ENCODE data around the genes PTPN7 and PPP1R12B.

- PRO-cap, result no peak
These were observed 11.8 kb upstream of the SHISA4 start for GRCh38 chr1:201876872-201877312.

DNA sequence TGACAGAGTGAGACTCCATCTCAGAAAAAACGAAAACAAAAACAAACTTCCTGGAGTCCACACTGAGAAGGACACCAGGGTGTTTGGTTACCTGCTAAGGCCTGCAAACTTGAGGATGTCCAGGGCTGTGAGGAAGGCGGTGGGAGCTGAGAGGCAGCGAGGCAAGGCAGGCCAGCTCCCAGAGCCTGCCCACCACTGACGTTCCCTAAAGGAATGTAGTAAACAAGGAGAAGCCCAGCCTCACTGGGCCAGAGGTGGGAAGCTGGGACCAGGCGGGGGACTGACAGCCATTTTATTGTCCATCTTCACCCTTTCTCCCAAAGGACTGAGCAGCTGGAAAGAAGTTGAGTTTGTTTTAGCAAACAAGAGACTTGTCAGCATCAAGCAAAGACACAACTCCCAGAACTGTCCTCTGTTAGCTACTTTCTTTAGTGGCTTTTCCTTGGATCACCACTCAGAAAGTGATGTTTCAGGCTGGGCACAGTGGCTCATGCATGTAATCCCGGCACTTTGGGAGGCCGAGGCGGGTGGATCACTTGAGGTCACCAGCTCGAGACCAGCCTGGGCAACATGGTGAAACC is 24.2 kb downstream of the SHISA4 start:
- PRO-cap, result no peak

GRCh38 chr1:201941250-201942450 is 4.7 kb downstream of the LMOD1 start:
- PRO-cap, result no peak

GRCh38 chr1:201989134-201989932 is 6.9 kb downstream of the RNPEP start:
- PRO-cap, result no peak

- PRO-cap, result no peak
These were observed 7.8 kb upstream of the ELF3 start for GRCh38 chr1:202002492-202003000.

DNA sequence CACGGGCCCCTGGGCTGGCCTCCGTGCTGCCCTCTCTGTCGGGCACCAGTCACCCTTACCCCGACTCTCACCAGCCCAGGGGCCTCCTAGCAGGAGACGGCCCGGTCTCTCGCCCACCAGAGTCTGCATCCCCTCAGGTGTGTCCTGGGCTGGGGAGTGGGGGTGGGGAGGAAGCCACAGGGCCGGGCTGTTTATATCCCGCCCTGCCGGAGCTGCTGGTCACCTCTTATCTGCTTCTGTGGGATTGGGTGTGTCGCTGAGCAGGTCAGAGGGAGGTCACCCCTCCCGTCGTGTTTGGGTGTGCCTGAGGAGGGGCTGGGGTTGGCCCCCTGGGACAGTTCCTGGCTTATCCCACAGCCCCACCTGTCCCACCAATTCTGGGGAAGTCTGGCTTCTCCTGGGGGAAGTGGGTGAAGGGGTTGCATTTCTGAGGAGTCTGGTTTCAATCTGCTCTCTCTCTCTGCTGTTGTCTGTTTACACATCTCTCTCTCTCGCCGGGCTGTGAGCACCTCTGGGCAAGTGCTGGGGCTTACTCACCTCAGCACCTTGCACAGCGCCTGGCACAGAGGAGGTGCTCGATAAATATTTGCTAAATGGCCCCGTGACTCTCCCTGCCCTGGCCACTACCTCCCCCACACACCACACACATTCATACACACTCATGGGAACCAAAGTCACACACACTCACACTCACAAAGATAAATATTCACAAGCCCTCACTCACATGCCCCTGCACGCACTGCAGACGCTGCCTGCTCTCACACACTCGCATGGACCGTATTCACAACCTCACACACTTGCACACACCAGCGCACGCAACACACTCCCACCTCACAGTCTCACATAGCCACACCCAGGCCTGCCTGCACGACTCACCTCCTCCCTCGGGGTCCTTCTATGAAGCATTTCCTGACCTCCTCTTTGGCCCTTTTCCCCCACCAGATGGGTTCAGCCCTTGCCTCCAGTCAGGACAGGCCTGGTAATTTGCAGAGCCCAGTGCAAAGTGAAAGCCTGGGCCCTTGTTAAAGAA is 8.3 kb downstream of the ELF3 start:
- PRO-cap, result bidirectional peak, plus-strand start at position 334 of the sequence, minus-strand start at position 125 of the sequence

DNA sequence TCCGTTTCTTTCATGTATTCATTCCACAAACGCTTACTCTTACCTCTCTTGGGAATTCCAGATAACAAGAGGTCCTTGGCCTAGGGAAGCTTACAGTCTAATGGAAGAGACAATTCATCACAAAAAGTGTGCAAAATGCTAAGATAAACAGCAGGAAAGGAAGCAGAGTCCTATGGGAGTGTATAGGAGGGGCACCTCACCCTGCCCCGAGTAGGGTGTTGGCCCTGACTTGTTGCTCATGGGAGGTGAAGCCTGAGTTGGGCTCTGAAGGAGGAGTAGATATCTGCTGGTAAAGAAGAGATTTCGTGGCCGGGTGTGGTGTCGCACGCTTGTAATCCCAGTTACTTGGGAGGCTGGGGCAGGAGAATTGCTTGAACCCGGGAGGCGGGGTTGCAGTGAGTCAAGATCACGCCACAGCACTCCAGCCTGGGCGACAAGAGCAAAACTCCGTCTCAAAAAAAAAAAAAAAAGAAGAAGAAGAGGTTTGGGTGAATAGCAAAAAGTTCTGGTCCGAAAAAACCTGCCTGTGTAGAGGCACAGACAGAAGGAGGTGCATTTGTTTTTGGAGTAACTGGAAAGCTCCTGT is 18.6 kb upstream of the GPR37L1 start:
- PRO-cap, result no peak

DNA sequence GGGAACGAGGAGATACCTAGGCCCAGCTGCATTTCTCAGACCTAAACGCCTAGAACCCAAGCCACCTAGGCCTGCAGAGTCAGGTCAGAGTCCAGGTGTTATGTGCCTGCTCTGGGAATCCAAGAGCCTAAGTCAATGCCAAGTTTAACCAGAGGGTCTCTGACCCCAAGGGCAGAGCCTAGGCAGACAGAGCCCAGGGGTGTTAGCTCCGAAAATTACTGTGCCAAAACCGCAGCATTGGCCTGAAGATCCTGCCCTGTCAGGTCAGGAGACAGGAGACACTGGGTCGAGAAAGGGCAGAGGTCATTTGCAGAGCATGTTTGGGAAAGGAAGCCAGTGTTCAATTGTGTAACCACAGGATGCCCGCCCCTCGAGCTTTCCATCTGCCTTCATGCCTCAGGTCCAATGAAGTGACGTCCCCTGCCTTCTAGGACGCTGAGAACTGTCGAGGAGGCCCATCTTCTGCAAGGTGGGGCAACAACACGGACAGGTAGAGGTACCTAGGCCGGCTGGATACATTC is 1.6 kb downstream of the ARL8A start:
- PRO-cap, result no peak

DNA sequence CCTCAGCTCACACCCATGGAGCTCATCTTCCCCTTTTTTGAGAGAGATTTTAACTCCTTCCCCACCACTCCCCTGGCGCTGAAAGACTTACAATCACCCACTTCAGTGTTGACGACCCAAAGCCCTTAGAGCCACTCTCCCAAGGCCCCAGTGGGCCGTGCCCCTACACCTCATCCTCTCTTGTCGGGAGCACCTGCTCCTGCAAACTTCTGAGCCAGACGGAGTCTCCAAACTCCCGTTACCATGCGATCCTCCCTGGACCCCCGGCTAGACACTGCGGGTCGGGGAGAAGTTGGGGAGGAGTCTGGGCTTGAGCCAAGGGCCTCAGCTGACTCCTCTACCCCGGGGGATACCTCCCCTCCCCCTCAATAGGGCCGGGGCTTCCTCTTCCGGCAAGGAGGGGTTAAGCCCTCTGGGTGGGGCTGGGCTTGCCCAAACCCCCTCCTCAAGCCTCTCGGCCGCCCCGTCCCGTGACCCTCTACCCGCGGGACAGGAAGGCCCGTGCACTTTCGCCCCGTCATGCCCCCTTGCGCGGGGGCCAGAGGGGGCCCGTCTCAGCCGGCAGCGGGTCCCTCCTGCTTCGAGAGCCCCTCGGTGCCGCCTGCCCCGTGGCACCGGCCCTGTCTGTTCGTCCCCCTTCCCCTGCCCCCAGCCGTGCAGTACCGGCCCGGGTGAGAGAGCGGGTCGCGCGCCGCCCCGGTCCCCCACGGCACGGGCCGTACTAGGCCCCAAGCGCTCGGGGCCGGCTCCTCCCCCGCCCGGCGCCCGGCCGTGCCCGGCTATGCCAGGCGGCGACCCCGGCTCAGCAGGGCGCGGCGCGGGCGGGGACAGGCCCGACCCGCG is 747 bp downstream of the ARL8A start:
- PRO-cap, result no peak

- PRO-cap, result no peak
These were observed 4.9 kb upstream of the ARL8A start for GRCh38 chr1:202149316-202149904.

GRCh38 chr1:202160279-202161081 is at the start of gene PTPN7:
PTPN7 (minus strand) TSS chr1:202160602.
- PRO-cap, result bidirectional peak, plus-strand start at chr1:202160686, minus-strand start at chr1:202160690

DNA sequence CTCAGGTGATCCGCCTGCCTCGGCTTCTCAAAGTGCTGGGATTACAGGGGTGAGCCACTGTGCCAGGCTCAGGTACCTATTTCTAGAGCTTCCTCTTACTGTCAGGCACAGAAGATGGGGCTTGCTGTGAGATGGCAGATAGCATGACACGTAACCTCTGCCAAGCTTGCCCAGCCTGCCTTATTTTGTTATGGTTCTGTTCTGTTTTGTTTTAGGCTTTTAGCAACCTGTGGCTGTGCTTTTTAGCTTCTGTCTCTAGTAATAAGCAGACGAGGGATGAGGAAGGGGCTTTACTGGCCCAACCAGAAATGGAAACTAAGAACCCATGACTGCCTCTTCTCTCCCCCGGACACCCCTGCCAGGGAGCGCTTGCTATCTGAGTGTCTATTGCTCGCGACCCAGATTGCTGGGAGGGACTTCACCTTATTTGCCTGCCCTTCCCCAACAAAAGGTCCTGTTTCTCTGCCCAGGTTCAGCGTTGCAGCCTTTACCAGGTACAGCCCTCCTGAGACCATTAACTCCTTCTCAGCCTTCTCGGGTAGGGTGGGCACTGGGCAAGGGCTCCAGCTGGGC is 13.6 kb upstream of the LGR6 start:
- PRO-cap, result no peak

GRCh38 chr1:202184693-202185329 is 8.8 kb upstream of the LGR6 start:
- PRO-cap, result no peak

DNA sequence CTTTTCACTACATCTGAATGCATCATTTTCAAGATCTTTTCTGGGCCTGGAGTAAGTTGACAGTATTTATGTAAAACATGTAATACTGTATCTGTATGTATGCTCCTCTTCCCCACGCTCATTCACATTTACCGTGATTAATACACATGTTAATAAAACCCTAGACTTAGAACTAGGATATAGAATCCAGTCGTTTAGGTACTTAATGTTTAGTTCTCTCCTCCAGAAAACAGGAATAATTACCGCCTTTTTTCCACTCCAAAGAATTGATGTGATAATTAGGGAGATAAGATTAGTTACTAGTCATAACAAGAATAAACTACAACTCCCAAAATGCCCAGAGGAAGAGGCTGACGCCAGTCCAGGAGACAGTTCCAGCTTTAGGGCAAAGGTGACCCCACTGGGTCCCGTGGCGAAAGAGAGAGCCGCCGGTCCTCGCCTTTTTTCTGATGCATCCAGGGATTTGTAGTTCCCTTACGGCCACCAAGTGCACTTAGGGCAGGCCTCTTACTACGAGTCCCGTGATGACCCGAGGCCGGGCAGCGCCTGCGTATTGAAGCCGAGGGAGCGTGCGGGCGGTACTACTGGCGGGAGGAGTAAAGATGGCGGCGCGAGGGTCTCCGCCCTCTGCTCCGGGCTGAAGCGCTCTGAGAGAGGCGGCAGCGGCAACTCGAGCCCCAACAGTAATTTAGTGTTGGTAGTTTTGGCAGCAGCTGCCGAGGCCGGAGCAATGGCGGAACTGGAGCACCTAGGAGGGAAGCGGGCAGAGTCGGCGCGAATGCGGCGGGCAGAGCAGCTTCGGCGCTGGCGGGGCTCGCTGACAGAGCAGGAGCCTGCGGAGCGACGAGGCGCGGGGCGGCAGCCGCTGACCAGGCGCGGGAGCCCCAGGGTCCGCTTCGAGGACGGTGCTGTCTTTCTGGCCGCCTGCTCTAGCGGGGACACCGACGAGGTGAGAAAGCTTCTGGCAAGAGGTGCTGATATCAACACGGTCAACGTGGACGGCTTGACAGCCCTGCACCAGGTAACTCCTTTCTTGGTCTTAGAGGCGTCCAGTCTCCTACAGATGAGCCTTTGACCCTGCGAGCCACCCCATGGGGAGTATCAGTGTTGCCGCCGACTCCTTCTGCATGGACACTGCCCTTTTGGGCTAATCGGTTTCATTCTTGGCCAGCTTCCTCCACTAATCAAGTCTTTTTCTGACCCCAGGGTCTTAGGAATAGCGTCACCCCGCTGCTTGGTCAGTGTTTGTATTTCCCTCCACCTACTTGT is at the start of gene PPP1R12B:
TSS of gene PPP1R12B (plus strand) at position 578 of the 1,269 bp plus-strand sequence.
- PRO-cap, result unidirectional peak, plus-strand start at position 599 of the sequence

DNA sequence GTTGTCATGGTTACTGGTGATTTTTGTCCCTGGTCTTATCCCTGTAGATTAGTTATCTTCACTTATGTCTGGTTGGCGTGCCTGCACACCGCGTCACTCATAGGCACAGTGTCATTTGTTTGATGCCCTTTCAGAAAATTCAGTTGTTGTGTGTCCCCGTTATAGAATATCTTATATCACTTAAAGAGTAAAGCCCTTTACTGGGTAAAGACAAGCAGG is 801 bp downstream of the PPP1R12B start:
- PRO-cap, result no peak

DNA sequence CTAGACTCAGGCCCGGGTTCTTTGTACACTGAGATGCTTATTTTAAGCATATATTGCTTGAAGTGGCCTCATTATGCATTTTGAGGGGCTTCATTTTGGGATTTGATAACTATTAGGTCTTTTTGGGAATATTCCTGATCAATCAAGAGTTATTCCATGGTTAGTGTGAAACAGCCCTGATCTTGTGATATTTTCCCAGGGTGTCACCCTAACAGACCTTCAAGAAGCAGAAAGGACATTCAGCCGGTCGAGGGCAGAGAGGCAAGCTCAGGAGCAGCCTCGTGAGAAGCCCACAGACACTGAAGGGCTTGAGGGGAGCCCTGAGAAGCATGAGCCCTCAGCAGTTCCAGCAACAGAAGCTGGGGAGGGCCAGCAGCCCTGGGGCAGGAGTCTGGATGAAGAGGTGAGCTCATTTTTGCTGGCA is 144.4 kb downstream of the PPP1R12B start:
- PRO-cap, result no peak

DNA sequence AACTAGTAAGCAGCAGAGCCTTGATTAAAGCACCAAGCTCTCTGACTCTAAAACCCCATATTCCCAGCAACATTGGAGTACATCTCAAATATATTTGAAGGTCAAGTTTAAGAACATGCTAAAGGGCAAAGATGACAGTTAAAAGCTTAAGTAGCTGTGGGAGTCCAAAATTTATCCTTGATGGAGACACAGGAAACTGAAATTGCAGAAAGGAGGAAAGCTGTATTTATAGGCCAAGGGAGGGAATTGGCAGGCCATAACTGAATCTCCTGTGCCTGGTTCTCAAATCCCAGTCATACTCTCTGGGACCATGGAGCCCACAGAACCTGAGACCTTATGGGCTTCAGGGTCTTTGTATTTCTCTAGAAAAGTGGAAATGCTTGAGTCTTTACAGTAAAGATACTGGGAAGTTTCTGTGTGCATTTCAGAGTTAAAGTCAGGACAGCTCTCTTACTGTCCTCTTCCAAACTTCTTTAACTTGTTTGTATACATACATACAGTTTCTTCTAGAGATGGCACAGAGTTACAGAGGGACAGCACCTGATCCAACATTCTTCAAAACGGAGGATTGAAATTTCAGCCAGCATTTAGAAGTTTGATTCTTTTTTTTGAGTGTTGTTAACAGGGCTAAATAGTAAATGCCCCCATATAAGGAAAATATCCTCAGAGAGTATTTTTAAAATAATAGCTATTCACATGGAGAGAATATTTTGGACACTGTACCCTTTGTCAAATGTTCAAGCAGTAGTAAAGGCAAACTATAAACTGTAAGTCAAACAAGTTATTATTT is 167.7 kb downstream of the SYT2 start:
- PRO-cap, result no peak

GRCh38 chr1:202623021-202623386 is 87.2 kb downstream of the SYT2 start:
- PRO-cap, result no peak

- PRO-cap, result no peak
These were observed 46.1 kb downstream of the KDM5B start for GRCh38 chr1:202762036-202762642.

- PRO-cap, result no peak
These were observed 44.4 kb downstream of the KDM5B start for GRCh38 chr1:202763771-202764321.